ENCODE measurements around the genes RBCK1, C20orf141 and PTPRA.

GRCh38 chr20:407999-409042 is at the start of gene RBCK1:
RBCK1 (plus strand) TSS chr20:408299.
- PRO-cap, 2 experiments: peak in 2 of 2 experiments; most common plus-strand start chr20:408058 (in 2); most common minus-strand start chr20:408229 (in 2)

- PRO-cap, 2 experiments: no peak in any of the 2 experiments
Measured at GRCh38 chr20:603094-603545, 7.0 kb downstream of the TCF15 start.

DNA sequence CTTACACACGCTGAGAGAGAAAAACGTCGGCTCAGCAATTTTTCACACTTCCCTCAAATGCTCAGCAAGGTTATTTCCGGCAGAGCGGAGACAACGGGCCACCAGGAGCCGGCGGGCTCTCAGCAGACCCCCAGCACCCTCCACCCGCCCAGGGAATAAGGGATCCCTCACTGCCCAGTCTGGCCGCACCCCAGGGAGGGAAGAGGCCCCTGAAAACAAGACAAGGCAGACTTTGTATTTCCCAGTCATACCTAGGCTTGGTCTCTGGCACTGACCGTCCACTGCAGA is 2.8 kb downstream of the SCRT2 start:
- PRO-cap, 2 experiments: no peak in any of the 2 experiments

DNA sequence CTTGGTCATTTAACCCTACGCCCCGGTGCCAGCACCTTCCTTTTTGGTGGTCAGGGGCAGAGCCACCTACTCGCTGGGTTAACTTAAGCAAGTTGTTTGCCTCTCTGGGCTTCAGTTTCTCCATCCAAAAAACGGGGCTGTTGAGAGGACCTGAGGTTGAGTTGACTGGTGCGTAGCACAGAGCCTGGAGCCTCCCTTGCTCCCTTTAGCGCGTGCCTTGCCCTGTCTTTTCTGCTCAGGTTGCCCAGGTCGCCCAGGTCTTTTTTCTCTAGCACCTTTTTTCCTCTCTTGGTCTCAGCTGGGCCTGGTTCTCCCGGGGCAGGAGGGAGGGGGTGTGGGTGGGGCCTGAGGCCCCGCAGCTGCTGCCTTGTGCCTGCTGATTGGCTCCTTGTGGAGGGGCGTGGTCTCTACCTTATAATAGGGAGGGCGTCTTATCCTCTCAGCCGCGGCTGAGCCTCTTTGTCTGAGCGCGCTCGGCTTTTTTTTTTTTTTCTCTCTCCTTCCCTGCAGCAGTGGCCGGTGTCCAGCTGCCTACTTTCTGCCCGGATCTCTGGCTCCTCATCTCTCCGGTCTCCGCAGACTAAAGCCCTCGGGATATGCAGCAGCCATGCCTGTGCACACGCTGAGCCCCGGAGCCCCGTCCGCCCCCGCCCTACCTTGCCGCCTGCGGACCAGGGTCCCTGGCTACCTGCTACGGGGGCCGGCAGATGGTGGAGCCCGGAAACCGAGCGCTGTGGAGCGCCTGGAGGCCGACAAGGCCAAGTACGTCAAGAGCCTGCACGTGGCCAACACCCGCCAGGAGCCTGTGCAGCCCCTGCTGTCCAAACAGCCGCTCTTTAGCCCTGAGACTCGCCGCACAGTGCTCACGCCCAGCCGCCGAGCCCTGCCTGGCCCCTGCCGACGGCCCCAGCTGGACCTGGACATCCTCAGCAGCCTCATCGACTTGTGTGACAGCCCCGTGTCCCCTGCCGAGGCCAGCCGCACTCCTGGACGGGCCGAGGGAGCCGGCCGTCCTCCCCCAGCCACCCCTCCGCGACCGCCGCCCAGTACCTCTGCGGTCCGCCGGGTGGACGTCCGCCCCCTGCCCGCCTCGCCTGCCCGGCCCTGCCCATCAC is 11.0 kb downstream of the FAM110A start:
- PRO-cap, 2 experiments: peak in 2 of 2 experiments; most common plus-strand start position 443 of the sequence (in 2); most common minus-strand start position 228 of the sequence (in 1)

DNA sequence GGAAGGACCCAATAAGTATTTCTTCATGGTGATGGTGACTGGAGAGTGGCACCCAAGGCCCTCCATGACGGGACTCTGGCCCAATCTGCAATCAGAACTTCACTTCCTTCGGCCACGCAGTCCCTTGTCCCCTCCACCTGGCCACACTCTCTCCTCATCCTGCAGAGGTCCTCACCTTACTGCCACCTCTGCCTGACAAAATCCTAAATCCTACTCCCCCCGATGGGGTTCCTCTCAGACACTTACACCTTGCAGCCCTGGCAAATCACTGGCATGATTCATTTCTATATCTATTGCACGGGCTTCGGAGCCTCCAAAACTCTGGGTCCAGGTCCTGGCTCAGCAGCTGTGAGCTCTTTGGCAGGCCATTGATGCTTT is 5.4 kb downstream of the RSPO4 start:
- PRO-cap, 2 experiments: no peak in any of the 2 experiments

DNA sequence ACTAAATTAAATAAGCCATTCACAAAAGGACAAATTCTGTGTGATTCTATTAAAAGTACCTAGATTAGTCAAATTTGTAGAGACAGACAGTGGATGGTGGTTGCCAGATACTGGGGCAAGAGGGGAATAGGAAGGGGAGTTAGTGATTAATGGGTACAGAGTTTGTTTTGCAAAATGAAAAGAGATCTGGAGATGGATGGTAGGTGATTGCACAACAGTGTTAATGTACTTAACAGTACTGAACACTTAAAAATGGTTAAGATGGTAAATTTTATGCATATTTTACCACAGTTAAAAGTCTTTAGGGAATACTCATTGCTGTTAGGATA is 11.6 kb downstream of the PSMF1 start:
- PRO-cap, 2 experiments: no peak in any of the 2 experiments

DNA sequence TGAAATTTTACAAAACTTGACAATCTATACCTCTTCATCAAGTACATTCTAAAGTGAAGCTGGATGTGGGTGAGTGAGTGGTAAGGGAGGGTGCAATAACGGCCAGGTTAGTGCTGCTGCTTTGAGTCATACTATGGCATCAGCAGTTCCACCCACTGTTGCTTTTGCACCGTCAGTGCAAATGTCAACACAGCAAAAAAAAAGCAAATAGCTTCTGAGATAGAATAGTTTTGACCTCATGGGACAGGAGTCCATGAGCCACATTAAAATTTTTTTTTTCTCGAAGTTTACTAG is 31.8 kb downstream of the PSMF1 start:
- PRO-cap, 2 experiments: no peak in any of the 2 experiments

GRCh38 chr20:1322544-1323328 is 6.2 kb downstream of the SDCBP2 start:
- PRO-cap, 2 experiments: no peak in any of the 2 experiments

GRCh38 chr20:1536764-1537147 is 20.7 kb downstream of the SIRPD start:
- PRO-cap, 2 experiments: no peak in any of the 2 experiments

DNA sequence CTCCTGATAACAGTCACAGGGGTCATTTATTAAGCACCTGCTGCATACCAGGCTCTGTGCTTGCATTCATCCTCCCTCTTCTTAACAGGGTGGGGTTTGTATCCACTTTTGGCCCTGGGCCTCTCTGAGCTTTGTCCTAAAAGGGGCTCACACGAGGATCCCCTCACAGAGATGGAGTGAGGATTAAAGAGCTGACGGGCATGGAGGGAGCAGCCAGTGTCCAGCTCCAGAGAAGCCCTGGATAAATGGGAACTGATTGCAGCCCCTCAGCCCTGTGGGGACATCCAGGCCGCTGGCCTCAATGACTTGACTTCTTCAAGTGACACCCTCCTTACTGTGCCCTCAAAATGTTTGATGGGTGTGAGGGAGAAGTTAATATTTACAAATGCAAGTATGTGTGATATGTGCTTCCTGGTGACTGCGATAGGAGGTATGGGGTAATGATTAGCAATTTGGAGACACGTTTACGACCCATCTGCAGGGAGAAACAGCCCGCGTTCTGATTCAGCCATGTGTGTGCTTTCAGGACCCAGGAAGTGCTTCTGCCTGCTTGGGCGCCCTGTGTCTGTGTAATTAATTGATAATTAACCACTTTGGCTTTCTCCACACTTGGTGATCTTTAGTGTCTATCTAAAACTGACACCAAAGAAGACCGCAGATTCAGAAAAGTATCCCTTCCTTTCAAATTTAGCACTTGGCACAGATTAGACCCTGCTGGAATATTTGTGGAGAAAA is 24.9 kb downstream of the SIRPA start:
- PRO-cap, 2 experiments: no peak in any of the 2 experiments

DNA sequence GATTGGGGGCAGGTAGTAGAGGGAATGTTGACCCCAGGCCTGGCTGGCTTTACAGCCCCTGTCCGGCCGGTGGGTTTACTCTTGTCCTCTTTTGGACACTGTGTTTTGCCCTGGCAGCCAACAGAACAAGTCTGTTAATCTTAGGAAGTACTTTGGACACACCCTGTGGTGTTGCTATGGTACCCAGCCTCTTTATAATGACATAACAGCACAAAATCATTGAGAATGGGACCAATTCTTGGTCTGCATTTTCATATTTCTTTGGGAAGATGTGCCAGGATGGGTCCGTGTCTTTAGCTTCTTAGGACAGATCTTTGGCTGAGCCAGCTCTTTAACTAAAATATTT is 8.2 kb downstream of the STK35 start:
- PRO-cap, 2 experiments: no peak in any of the 2 experiments

- PRO-cap, 2 experiments: no peak in any of the 2 experiments
Measured at GRCh38 chr20:2144842-2145392, 43.3 kb downstream of the STK35 start.

DNA sequence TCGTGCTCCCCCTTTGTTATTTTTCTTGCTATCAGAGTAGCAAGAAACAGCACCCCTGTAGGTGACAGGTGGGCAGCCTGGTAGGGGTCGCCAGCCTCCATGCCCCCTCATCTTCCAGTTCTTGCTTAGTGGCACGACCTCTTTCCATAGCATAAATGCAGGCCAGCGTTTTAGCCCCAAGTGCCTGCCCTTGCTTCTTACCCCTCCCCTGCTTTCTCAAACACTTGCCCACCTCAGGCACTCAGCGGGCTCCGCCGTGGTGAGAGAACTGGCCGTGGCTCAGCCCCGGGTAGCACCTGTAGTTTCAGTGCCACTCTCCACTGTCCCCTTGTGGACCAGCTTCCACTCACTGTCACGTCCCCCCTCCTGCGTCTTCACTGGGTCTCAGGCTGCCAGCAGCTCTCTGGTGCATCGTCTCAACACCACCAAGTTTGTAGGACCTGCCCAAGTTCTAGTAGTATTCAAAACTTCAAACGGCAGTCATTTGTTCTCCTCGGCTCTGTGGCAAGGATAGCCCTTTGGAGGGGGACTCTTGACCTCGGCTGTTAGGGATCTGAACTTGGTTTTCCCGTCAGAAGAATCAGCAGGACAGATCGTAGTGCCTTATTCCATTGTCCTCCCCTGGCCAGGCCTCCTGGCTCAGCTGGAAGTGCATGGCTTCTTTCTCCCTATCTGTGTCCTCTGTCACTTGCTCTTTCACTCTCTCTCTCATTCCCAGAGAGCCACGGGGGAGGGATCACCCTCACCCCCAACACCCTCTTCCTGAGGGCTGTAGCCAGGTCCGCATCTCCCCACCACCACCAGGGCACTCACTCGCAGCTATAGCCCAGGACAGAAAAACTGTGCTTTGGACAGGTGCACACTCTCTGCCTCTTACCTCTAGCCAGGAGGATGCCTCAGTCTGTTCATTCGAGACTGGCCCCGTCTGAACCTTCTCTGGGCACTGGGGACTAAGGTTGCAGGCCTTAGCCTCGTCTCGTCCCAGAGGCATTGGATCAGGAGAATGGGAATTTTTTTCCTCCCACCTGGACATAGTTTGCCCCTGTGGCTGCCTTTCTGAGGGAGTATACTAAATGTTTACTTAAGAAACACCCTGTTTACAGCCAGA is 44.7 kb downstream of the STK35 start:
- PRO-cap, 2 experiments: no peak in any of the 2 experiments

- PRO-cap, 2 experiments: peak in 1 of 2 experiments; most common plus-strand start chr20:2656624 (in 1)
Measured at GRCh38 chr20:2656227-2656902, 3.9 kb downstream of the NOP56 start.

- PRO-cap, 2 experiments: no peak in any of the 2 experiments
Measured at GRCh38 chr20:2759285-2759996, 41.0 kb downstream of the CPXM1 start.

- PRO-cap, 2 experiments: no peak in any of the 2 experiments
Measured at GRCh38 chr20:2801091-2801770, 804 bp upstream of the CPXM1 start.

- PRO-cap, 2 experiments: no peak in any of the 2 experiments
Measured at GRCh38 chr20:2814546-2815170, at the start of gene C20orf141. C20orf141 (plus strand) TSS chr20:2814987.

DNA sequence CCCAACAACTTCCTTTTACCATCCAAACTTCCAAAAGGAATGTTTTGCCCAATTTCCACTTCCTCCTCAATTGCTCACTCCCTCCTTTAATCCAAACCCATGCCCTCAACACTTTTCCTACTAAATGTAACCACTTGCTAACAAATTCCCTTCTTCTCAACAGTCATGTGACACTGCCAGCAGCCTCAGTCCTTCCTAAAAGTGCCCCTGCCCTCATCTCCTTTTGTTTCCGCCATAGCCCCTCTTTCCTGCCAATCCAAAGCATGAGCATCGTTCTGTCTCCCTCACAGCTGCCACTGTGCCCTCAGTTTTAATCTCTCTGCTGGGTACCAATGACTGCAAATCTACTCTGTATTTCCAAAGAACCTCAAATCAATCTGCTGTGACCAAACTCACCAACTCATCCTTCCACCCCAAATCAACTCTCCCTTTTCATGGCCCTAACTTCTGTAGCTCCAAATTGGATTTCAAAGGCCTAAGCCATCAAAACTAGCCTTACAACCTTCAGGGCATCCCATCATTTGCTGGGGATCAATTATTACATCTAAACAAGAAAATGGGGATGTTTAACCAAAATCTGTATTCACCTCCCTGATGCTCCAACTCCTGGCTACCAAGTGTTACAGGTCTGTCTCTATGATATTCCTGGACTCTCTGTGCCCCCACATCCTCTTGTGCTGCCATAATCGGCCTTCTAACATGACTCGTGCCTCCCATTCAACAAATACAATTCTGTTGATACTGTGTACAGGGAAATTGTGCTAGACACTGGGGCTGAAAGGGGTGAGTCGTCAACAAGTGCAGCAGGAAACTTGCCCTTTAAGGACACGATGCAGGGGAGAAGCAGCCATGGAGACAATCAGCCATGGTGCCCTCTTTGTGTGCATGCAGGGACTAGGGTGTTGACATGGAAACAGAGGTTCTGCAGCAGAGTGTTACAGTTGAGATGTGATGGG is 3.5 kb downstream of the PCED1A start:
- PRO-cap, 2 experiments: no peak in any of the 2 experiments

DNA sequence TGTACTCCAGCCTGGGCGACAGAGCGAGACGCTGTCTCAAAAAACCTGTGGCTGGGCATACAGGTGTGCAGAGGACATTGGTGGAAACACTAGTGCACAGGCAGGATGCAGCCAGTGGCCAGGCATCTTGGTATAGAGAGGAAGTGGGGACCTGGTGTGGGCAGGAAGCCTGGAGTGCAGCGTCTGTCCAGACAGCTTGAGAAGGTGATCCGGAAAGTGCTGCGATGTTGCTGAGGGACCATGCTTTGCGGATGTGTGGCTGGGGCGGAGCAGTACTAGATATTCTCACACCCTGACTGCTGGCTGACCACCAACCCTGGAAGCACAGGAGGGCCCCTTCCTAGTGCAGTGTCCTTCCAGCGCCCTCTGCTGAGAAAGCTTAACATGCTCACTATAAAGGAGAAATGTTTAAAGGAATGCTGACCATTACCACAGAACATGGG is 11.4 kb downstream of the VPS16 start:
- PRO-cap, 2 experiments: no peak in any of the 2 experiments

GRCh38 chr20:2873234-2874243 is at the start of gene PTPRA:
PTPRA (plus strand) TSS chr20:2873481.
- PRO-cap, 2 experiments: peak in 2 of 2 experiments; most common plus-strand start chr20:2873481 (in 2); most common minus-strand start chr20:2873363 (in 2)